ENCODE measurements around the genes AGXT, CROCC2, PASK, ANO7 and STK25.

GRCh38 chr2:240793977-240794818 is 25.8 kb downstream of the KIF1A start:
- RRBS = 84% methylated on average over 4 of the region's 24 CpGs

DNA sequence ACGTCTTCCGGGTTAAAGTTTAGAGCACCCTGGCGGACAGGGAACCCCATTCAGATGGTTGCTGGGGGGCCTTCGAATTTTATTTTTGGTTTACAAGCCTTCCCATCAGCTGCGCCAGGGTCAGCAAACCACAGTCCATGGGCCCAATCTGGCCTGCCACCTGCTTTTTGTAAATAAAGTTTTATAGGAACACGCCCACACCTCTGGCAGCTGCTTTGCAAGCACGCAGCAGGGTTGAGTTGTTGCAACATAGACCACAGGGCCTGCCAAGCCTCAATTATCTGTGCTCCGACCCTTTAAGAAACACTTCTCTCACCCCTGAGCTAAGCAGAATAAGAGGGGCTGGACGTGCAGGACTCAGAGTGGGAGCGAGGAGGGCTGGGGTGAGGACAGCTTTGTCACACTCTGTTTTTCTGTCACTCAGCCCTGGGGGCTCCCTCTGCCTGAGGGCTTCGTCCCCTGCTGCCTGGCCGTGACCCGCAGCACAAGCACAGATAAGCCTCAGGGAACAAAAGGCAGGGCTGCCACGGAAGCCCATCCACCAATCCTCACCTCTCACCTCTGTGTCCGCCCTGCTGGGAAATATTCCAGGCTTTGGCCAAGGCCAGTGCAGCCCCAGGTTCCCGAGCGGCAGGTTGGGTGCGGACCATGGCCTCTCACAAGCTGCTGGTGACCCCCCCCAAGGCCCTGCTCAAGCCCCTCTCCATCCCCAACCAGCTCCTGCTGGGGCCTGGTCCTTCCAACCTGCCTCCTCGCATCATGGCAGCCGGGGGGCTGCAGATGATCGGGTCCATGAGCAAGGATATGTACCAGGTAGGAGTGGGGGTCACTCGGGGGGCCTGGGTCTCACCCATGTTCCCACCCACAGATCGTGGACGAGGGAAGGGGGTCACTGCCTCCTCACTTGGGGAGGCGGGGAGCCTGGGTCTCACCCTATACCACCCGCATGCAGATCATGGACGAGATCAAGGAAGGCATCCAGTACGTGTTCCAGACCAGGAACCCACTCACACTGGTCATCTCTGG is at the start of gene AGXT:
Gene AGXT (plus strand): TSS at position 607 of the 1,026 bp plus-strand sequence.
- RRBS = no CpG with 5 or more reads among the region's 28 CpGs

DNA sequence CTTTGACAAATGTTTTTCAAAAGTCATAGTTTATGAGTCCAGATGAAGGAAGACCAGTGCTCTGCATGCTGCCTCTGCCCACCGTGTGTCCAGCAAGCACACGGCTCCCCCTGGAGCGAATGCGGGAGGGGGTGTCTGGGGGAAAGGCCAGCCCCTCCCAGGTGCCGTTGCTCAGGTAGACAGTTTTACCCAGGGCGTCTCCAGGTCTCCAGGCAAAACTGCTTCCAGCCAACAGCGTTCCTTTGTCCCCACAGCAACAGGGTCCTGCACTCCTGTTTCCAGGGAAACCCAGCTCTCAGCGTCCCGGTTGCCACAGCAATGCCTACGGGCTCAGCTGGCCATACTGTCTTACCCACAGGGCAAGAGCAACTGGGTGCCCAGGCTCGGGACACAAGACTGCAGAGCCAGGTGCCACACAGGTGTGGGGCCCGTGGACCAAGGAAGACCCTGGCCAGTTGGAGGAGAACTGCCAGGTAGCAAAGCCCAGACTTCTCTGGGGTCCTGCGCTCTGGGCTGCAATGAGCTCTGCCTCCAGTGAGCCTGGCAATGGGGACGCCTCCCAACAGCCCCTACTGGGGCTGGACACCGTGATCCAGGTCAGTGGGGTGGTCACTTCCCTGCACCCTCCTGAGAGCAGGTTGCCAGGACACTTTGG is at the start of gene CROCC2:
Gene CROCC2 (plus strand): TSS at position 341 of the 655 bp plus-strand sequence.
- RRBS = no CpG with 5 or more reads among the region's 15 CpGs

DNA sequence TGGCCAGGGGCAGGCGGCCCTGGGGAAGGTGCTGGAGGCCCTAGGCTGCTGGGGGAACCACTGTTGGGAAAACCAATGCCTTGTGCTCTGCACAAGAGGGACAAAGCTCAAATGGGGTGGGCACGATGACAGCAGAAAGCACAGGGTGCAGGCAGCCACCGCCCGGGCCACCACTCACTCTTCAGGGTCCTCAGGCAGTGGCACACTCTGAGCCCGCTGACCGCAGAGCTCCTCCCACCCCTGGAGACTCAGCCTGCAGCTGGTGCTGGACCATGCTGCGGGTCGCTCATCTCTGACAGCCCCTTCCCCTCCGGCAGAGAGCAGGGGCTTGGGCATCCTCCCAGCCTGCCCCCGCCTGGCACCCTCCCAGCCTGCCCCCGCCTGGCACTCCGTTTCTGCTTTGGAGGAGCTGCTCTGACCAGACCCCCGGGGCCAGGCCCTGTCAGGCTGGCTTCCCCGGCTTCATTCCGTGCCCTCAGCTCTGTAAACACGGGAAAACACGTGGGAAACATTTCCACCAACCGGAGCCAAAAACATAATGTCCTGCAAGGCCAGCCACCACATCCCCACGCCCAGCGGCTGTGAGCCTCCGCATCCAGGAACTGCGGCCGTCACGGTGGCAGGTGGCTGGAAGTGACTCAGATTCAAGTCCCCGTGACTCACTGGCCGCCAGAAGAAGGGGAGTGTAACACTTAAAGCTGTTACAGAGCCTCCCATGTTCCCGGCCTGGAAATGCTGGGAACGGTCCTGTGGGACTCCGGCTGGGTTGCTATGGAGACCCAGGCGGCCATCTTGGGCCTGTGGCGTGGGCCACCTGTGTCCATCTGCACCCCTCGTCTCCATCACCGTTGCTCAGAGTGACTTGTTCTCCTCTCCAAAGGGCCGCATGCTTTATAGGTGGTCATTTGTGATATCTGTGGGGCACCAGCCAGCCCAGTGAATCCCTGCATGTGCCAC is 6.8 kb upstream of the SNED1 start:
- RRBS = no CpG with 5 or more reads among the region's 34 CpGs

GRCh38 chr2:240998905-240999517 is 593 bp downstream of the SNED1 start:
- RRBS = 4% methylated on average over 30 of the region's 80 CpGs

GRCh38 chr2:241011583-241012151 is 13.2 kb downstream of the SNED1 start:
- RRBS = no CpG with 5 or more reads among the region's 18 CpGs

- RRBS = no CpG with 5 or more reads among the region's 16 CpGs
Observed at GRCh38 chr2:241051045-241051688, 50.9 kb downstream of the MTERF4 start.

DNA sequence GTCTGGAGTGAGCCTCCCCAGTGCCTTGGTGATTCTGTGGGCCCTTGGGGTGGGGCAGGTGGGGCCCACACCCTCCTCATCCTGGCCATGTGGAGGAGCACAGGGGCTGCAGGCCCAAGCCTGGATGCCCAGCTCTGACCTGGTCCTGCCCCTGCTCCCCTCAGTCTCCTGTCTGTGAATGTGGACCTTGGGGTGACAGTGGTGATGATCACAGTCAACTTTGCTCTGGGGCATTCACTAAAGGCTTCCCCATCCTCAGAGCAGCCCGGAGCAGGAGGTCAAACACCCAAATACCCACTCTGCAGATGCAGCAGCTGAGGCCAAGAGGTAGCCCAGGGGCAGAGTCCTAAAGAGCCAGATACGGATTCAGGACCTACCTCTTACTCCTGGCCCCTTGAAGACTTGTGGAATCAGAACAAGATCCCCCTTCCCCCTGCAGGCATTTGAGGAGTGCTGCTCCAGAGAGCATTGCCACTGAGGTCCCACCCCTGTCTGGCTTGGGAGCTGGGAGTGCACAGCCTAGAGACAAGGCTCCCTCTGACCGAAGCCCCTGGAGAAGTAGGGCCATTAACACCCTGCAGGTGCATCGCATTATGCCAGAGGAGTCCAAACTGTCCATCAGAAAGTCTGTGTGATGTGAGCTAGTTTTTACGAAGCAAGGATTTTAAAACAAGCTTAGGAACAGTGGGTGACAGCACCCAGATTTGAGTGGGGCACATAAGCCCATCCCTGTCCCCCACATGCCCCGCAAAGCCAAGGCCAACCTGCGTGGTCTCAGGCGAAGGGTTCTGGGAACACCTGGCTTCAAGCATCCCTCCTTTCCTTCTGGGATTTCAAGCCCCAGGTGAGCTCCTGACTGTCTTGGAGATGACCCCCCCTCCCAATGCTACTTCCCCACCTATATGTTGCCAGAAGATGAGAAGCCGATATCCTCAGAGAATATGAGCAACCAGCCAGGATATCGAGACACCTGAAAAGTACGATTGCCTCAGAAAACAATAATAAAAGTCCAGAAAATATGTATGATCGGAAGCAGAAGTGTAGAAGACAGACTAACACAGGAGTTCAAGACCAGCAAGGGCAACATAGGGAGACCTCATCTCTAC is 48.4 kb downstream of the MTERF4 start:
- RRBS = no CpG with 5 or more reads among the region's 12 CpGs

GRCh38 chr2:241063279-241064357 is 38.5 kb downstream of the MTERF4 start:
- RRBS = no CpG with 5 or more reads among the region's 38 CpGs

GRCh38 chr2:241087938-241088844 is 13.9 kb downstream of the MTERF4 start:
- RRBS = 61% methylated on average over 11 of the region's 26 CpGs

DNA sequence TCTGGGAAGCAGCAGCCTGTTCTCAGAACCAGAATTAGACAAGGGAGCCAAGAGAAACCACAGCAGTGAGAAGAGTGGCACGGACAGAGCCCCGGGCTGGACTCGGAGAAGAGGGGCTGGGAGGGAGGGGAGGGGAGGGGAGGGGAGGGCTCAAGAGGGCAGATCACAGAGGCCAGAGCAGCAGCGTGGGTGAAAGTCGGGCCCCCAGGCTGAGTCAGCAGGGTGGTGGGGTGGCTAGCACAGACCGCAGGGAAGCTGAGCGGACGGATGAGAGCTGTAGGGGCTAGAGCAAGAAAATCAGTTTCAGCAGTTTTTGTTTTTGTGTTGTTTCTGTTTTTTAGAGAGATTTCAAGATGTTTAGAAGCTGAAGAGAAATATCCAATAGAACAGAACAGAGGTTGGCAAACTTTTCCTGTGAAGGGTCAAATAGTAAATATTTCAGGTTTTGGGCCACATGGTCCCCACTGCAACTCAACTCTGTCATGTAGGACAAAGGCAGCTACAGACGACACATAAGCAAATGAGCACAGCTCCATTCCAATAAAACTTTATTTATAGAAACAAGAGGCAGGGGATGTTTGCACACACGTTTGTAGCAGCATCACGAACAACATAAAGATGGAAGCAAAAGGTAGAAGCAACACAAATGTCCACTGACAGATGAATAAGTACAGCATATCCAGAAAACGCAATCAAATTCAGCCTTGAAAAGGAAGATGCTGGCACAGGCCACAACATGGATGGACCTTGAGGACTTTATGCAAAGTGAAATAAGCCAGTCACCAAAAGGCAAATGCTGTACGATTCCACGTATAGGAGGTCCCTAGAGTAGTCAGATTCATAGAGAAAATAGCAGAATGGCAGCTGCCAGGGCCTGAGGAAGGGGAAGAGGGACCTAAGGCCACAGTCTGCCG is 7.6 kb upstream of the MTERF4 start:
- RRBS = no CpG with 5 or more reads among the region's 15 CpGs

DNA sequence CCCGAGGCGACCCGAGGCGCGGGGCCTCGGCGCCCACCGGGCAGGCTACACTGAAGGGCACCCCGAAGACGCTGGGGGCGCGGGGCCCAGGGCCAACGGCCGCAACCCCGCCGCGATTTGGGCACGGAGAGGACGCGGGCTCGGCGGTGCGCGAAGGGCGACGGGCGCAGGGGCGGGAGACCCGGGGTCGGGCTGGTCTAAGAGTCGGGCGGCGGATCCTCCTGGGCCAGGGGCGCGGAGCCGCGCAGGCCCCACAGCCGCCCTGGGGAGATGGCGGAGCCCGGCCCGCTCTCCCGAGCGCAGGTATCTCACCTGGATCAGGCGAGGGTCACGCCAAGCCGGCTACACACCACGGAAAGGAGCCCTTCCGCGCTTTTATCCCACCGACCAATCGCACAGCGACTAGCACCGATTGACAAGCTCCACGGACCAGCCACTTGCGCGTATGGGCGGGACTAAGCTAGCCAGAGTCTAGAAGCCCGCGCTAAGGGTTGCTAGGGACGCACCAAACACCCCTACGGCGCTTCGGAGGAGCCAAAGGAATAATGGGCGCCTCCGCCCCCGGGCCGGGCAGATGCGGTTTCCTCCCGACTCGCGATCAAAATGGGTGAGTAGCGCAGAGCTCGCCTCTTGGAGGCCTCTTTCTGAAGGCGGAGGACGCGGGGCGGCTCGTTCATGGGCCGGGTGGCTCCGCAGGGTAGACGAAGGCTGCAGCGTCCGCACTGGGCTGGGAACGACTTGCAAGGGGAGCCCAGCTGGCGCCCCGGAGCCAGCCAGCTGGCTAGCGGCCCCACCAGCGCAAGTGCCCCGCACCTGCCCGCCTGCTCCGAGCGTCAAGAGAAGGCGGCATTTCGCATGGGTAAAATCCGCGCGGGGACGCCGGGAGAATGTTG is at the start of gene PASK:
Gene PASK (minus strand): TSS at position 371 of the 893 bp plus-strand sequence.
- RRBS = under 1% methylated on average over 27 of the region's 99 CpGs

DNA sequence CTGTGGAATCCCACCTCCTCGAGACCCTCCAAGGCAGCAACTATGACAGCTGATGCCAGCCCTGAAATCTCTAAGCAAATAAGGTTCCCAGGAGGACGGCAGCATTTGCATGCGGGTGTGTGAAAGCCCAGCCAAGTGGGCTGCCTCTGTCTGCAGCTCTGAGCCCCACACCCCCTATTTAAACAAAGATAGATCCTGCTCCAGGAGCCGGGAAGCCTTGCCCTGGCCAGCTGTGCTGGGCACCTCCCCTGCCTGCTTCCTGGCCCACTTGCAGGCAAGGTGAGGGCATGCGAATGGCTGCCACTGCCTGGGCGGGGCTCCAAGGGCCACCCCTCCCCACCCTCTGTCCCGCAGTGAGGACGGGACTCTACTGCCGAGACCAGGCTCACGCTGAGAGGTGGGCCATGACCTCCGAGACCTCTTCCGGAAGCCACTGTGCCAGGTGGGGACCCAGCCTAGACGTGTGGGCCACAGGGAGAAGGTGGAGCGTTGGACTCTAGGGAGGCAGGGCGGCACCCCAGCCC is at the start of gene ANO7:
Gene ANO7 (plus strand): TSS at position 353 of the 524 bp plus-strand sequence.
- RRBS = 100% methylated on average over 1 of the region's 15 CpGs

DNA sequence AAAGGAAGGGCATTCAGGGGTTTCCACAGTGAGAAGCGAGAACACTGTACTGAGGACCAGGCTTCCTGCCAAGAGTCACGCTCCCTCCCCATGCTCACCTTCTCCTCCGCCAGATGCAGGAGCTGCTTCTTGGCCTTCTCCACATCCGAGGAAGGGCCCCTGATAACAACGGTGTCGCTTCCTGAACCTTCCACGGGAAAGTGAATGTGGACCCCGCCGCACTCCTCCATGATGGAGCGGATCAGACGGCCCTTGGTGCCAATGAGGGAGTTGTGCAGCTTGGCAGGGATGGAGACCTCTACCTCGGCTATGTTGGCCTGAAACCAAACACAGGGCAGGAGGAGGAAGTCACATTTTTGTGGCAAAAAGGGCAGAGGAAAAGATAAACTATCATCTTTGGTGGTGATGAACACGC is 53.9 kb downstream of the ANO7 start:
- RRBS = no CpG with 5 or more reads among the region's 13 CpGs

GRCh38 chr2:241254958-241255655 is 60.4 kb downstream of the HDLBP start:
- RRBS = no CpG with 5 or more reads among the region's 16 CpGs

DNA sequence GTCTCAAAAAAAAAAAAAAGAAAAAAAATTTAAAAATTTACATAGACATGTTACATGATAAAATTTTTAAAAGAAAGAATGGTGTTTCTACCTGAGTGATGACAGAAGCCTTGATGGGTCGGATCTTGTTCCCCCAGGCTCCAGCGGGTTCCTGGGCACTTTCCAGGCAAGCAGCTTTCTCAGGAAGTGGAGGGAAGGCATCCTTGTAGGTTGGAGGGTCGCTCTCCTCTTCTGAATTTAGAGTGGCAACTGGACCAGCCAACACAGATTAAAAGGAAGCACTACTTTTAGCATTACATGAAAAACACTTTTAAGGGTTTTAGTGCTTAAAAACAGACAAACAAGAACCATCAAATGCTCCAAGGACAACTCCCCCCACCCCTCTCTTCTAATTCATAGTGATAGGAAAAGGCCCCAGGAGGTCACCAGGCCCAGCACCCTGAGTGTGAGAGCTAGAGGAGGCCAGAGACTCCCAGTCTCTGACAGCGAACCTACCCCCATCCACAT is 51.1 kb downstream of the HDLBP start:
- RRBS = no CpG with 5 or more reads among the region's 4 CpGs

DNA sequence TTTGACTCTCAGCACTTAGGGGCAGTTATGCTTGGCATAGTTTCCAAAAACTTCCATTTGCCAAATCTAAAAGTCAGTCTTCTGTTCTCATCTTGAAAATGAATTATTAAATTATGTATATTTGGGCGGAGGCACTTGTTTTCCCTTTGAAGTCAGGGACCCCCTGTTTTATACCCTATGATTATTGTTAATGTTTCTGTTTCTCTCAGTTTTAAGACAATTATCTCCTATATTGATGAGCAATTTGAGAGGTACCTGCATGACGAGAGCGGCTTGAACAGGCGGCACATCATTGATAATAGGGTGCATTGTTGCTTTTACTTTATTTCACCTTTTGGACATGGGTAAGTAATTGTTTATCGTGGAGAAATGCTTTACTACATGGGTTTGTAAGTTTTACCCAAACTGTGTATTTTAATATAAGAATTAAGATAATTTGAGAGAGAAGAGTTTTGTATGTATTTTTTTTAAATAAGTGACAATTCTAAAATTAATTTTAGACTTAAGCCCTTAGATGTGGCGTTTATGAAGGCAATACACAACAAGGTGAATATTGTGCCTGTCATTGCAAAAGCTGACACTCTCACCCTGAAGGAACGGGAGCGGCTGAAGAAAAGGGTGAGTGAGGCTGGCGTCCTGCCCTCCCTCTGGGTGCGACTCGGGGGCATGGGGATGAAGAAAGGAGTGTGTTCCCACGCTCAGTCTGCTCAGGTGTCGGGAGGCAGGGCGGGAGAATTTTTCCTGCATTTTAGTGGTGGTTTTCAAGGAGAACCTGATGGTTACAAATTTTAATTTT is 18.7 kb upstream of the FARP2 start:
- RRBS = no CpG with 5 or more reads among the region's 14 CpGs

- RRBS = no CpG with 5 or more reads among the region's 19 CpGs
Observed at GRCh38 chr2:241496843-241497485, 11.4 kb downstream of the STK25 start.

DNA sequence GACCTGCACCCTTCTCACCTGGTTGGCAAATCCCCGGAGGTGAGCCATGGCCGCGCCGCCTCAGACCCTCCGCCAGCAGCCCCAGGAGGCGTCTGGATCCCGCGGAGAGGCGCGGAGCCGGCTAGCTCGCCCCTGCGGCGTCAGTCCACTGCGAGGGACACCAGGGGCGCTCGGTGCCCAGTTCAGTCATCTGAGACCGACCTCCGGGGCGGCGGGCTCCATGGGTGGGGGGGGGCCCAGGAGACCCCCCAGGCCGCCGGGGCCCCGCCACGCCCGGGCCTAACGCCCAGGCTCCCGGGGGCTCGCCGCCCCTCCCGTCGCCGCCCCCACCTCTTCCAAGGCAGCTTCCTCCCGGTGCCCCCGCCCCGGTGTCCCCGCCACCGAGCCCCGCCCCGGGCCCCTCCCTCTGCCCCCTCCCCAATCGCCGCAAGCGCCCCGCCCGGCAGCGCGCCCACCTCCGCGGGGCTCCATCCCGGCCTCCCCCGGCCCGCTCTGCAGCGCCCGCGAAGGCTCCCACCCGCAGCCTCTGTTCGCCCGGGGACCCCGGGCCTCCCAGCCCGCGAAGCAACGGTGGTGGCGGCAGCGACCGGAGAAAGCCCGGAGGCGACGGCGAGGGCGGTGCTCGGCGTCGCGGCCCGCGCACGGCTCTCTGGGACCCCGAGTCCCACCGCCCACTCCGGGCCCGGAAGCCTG is at the start of gene STK25:
Gene STK25 (minus strand): TSS at position 597 of the 693 bp plus-strand sequence.
- RRBS = 1% methylated on average over 60 of the region's 81 CpGs

- RRBS = no CpG with 5 or more reads among the region's 20 CpGs
Observed at GRCh38 chr2:241541367-241541612, 17.3 kb upstream of the BOK start.

Measured in GM12891 (cell line).